SK-N-DZ (cell line): ENCODE measurements around the genes ZNF66, ZNF675, ZNF726 and C19orf12.

DNA sequence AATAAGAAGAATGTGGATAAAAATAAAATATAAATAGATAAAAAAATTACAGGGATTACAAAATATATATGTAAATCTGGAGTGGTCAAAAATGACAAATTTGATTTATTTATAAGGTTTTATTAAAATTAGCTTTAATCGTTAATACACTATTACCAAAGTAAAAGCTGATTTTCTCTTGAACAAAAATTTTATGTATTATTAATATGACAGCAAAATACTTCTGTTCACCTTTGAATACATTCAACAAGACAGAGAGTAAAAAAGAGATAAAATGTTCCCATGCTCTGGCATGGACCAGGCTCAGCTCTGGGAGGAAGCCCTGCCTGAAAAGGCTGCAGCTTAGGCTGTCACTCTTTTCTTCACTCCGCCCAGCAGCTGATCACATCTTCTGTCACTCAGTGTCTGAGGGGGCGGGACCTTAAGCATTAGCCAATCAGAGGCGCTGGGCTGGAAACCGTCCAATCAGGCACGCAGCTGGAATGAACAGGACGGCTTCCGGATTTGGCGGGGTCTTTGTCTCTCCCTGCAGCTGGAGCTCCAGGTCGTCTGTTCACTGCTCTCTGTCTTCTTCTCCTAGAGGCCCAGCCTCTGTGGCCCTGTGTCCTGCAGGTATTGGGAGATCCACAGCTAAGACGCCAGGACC lies at the start of gene ZNF66:
Gene ZNF66, plus strand, starts transcription at position 519 of the 646 bp plus-strand sequence.
RAMPAGE:
- cytosol, long total RNA = no peak
- nucleus, long total RNA = start-site peak on the plus strand centred at position 523 of the sequence, 87 bp wide, 22 and 29 reads in 2 replicates

DNA sequence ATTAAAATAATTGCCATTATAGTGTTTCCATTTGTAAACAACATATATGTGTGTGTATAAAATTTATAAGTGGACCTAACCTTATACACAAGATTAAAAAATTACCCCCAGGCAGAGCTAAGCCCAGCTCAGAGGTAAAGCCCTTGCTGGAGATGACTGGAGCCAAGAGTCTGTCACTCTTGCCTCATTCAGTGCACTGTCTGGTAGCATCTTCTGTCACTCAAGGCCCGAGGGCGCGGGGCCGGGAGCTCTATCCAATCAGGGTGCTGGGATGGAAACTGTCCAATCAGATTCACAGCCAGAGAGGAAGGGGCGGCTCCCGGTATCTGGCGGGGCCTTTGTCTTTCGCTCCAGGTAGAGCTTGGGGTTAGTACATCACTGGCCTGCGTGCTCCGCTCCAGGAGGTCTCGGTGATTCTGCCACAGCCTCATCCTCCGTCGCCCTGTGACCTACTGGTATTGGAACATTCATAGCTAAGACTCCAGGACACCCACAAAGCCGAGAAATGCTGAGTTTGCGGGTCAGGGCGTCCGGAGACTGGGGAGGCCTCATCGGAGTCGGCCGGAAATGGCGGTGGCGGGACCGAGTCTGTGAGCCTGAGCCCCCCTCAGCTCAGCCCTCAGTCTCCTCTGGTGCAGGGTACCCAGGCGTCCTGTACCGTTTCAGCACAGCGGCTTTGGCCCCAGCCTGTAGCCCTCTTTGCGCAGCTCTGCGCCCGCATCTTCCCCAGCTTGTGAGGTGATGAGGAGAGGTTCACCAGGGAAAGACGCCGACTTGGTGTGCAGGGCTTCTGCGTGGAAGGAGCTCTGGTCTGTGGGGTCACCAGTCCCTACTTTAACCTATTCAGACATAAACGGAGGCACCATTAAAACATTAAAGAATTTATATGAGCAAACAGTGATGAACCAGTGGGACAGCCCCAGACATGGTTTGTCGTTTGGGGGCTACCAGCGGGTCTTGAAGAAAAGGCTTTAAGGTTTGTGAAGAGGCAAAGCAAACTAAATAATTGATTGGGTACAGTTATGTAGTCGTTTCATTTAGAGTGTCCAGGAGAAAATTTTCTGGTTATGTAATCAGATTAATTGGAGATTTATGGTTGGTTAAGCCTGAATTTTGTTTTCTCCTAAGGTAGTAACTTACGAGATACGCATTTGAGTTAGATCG lies 20.5 kb upstream of the ZNF430 start:
RAMPAGE:
- cytosol, long total RNA = start-site peak on the plus strand centred at position 356 of the sequence, 30 bp wide, 148 and 163 reads in 2 replicates
- nucleus, long total RNA = start-site peak on the plus strand centred at position 360 of the sequence, 38 bp wide, 186 and 77 reads in 2 replicates

RAMPAGE:
- cytosol, long total RNA = no peak
- nucleus, long total RNA = no peak
Observed at GRCh38 chr19:21143226-21143881, 1.5 kb downstream of the ZNF431 start.

DNA sequence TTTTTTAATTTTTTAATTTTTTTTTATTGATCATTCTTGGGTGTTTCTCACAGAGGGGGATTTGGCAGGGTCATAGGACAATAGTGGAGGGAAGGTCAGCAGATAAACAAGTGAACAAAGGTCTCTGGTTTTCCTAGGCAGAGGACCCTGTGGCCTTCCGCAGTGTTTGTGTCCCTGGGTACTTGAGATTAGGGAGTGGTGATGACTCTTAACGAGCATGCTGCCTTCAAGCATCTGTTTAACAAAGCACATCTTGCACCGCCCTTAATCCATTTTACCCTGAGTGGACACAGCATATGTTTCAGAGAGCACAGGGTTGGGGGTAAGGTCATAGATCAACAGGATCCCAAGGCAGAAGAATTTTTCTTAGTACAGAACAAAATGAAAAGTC lies 5.2 kb downstream of the ZNF429 start:
RAMPAGE:
- cytosol, long total RNA = no peak
- nucleus, long total RNA = no peak

DNA sequence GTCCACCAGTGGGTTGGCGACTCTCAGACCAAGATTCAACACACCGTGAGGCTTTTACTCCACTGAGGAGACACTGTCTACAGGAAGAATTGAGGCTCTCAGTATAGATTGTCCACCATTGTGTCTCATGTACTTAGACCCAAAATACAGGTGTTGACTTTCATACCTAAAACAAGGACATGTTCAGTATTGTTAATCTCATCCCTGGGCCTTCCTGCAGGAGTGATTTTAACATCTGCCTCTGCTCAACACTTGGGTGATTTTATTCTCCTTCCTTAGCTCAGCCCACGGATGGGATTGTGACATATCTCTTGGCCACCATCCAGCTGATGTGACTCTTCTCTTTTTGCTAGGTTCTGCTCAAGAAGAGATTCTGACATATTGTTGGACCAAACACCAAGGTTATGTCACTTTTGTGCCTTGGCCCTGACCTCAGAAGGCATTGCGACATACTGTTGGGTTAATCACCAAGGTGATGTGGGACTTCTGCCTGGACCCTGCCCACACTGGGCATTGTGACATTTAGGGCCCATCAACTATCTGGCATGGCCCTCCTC lies 88.4 kb downstream of the ZNF429 start:
RAMPAGE:
- cytosol, long total RNA = no peak
- nucleus, long total RNA = no peak

RAMPAGE:
- cytosol, long total RNA = no peak
- nucleus, long total RNA = no peak
Observed at GRCh38 chr19:23394307-23394793, 921 bp downstream of the ZNF91 start.

DNA sequence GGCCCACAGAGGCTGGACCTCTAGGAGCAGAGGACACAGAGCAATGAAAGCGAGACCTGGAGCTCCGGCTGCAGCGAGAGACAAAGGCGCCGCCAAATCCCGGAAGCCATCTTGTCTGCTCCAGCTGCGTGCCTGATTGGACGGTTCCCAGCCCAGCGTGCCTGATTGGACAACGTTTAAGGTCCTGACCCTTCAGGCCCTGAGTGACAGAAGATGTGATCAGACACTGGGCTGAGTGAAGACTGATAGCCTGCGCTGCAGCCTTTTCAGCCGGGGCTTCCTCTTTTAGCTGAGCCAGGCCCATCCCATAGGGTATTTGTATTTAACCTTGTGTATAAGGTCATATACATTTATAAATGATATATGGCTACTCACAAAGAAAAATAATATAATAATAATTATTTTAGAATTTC lies at the start of gene ZNF675:
Gene ZNF675, minus strand, starts transcription at position 117 of the 413 bp plus-strand sequence.
RAMPAGE:
- cytosol, long total RNA = start-site peak on the minus strand centred at position 67 of the sequence, 50 bp wide, 205 and 575 reads in 2 replicates
- nucleus, long total RNA = no peak

DNA sequence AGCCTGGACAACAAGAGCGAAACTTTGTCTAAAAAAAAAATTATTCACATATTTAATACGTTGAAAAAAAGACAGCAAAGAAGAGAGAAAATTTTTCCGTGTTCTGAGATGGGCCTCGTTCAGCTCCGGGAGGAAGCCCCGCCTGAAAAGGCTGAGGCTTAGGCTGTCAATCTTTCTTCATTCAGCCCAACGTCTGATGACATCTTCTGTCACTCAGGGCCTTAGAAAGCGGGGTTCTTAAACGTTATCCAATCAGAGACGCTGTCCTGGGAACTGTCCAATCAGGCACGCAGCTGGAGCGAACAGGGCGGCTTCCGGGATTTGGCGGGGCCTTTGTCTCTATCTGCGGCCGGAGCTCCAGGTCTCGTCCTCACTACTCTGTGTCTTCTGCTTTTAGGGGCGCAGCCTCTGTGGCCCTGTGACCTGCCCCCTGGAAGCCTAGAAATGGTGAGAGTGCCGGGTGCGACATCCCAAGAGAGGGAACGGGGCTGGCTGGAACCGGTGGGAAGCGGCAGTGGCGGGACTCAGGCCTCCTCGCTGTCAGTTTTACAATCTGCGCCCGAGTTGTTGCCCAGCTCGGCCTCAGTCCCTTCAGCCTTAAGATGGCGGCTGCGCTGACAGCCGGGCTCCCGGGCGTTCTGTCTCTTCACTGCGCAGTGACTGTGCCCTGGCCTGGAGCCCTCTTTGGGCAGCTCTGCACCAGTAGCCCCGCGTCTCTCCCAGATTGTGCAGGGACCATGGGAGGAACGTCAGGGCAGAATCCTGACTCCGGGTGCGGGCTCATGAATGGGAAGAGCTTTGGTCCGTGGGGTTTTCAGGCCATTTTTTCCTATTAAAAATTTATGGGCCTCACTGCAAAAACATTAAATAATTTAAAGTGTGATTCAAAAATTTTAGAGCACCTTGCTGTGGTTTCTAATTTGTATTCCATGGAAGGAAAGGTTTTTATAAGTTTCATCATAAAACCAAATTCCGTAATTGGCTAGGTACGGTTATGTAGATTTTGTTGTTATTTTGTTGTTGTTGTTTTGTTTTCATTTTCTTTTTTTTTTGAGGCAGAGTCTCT lies at the start of gene ZNF726:
Gene ZNF726, plus strand, starts transcription at position 336 of the 1,066 bp plus-strand sequence.
RAMPAGE:
- cytosol, long total RNA = start-site peak on the plus strand centred at position 354 of the sequence, 39 bp wide, 292 and 254 reads in 2 replicates
- nucleus, long total RNA = start-site peak on the plus strand centred at position 355 of the sequence, 38 bp wide, 405 and 36 reads in 2 replicates

GRCh38 chr19:24004356-24004622 lies 82.7 kb upstream of the ZNF254 start:
RAMPAGE:
- cytosol, long total RNA = no peak
- nucleus, long total RNA = no peak

DNA sequence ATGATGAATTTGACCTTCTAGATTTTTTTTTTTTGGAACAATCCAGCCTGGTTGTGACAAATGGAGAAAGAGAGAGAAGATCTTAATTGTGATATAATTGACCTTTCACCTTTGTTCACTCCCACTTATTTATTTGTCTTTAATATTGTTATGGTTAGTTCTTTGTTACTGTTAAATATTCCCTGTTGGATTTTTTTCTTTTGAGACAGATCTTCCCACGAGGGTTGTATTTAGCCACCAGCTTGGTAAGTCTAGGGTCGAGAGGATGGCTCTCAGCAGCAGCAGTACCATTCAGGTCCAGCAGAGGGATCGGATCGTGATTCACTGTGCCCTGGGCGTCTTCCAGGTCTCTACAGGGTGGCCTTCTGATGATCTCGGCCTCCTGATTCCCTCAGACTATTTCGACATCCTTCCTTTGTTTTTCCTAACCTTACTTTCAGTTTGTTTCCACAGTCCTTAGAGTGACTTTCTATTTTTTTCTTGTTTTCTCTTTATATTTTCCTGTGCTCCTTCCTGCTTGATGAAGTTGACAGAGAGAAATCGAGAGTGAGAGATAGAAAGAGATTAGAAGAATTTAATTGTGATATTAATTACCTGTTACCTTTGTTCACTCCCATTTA lies 1437.0 kb downstream of the UQCRFS1 start:
RAMPAGE:
- cytosol, long total RNA = no peak
- nucleus, long total RNA = no peak

GRCh38 chr19:28606529-28607663 lies 606.1 kb downstream of the UQCRFS1 start:
RAMPAGE:
- cytosol, long total RNA = no peak
- nucleus, long total RNA = no peak

RAMPAGE:
- cytosol, long total RNA = no peak
- nucleus, long total RNA = no peak
Observed at GRCh38 chr19:28608435-28609850, 604.0 kb downstream of the UQCRFS1 start.

DNA sequence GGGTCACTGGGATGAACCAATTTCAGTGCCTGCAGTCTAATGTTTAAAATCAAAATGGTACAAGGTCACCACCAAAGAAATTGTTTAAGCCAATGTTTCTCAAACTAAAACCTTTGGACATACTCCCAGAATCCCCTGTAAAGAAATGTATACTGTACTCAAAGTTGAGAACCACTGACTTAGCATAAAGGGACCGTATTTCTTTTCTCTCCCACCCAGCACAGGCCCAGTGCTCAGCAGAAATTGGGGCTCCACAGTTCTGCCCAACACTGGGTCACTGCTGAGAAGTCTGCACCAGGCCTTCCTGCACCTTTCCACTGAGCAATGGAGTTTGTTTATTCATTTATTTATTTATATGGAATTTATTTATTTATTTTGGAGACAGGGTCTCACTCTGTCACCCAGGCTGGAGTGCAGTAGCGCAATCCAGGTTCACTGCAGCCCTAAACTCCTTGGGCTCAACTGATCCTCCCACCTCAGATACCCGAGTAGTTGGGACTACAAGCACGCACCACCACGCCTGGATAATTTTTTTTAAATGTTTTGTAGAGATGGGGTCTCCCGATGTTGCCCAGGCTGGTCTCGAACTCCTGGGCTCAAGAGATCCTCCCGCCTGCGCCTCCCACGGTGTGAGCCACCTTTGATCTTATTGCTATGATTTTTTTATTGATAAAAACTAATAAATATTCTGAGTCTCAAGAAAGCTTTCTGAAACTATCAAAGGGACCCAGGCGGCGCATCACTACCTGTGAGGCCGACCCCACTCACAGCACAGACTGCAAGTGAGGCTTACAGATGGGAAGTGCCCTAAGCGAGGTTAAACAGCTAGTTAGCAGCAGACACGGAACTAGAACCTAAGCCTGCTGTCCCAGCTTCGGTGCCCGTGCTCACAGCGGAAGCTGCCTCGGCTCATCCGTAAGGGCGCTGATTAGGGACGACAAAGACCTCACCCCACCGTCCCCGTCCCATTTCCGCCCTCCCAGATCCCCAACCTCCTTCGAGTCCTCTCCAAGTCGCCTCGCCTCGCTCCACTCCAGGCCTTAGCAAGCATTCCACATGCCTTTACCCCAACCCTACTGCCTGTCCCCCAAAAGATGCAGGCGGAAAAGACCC lies 720 bp upstream of the POP4 start:
RAMPAGE:
- cytosol, long total RNA = no peak
- nucleus, long total RNA = no peak

GRCh38 chr19:29666797-29667401 lies 1.6 kb downstream of the PLEKHF1 start:
RAMPAGE:
- cytosol, long total RNA = no peak
- nucleus, long total RNA = no peak

RAMPAGE:
- cytosol, long total RNA = no peak
- nucleus, long total RNA = no peak
Observed at GRCh38 chr19:29714912-29716019, at the start of gene C19orf12. TSS of gene C19orf12 (minus strand) at chr19:29715261.

DNA sequence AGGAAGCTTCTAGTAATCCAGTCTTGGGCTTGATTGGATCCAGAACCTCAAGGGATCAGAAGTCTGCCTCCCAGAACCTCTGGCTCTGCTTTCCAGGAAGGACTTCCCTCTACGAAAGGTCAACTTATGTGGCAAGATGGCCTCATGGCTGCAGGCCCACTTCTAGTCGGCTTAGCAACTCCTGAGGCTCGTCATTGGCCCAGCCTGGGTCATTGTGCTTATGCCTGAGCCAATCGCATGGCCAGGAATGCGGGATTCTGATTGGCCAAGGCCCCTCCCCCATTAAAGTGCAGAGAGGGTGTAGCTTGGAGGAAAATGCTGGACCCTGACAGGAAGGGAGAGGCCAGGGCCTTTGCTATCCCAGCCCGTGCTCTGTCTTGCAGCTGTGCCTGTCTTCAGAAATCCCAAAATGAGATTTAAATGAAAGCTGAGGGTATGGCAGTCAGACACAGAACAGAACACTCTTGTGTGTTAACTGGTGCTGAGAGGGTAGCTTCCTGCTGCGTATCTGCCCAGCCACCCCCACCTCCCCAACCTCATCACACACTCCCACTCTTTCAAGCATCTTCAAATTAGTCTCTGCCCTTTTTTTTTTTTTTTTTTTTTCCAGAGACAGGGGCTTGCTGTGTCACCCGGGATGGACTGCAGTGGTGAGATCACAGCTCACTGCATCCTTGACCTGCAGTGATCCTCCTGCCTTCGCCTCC lies 5.5 kb upstream of the CCNE1 start:
RAMPAGE:
- cytosol, long total RNA = no peak
- nucleus, long total RNA = no peak

DNA sequence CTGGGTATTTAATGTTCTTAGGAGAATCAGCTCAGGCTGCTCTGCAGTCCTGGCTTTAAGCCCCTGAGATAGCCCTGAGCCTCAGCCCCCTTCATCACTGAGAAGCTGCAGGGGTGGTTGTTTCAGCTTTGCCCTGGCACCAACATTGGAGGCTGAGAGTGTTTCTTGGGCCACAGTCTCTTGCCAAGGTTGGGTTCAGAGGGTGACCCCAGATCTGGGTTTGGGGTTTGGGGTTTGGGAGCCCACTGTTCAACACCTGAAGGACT lies 66.8 kb upstream of the ZNF536 start:
RAMPAGE:
- cytosol, long total RNA = no peak
- nucleus, long total RNA = no peak

DNA sequence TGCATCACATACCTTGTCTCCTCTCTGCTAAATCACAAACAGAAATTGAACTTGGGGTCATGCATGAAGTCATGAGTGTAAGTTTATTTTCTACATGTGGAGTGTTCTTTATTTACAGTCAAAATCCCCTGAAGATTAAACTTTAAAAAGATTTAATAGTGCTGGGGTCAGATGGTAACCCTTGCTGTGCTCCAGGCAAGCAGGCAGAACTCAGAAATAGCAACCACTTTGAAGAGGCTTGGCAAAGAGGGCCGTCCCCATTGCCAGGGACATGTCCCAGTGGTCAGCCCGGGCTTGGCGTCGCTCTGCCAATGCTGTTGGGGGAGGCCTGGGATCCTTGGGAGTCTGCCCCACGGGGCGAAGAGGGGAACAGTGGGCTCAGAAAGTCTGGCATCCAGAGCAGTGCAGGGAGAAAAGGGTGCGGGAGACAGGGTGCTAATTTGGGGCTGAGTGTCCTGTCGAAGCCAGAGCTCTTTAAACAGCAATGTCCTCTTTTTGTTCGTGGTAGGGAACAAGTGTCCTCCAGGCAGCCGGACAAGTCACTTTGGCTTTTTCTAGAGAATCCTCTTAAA lies 46.1 kb upstream of the ZNF536 start:
RAMPAGE:
- cytosol, long total RNA = no peak
- nucleus, long total RNA = no peak

DNA sequence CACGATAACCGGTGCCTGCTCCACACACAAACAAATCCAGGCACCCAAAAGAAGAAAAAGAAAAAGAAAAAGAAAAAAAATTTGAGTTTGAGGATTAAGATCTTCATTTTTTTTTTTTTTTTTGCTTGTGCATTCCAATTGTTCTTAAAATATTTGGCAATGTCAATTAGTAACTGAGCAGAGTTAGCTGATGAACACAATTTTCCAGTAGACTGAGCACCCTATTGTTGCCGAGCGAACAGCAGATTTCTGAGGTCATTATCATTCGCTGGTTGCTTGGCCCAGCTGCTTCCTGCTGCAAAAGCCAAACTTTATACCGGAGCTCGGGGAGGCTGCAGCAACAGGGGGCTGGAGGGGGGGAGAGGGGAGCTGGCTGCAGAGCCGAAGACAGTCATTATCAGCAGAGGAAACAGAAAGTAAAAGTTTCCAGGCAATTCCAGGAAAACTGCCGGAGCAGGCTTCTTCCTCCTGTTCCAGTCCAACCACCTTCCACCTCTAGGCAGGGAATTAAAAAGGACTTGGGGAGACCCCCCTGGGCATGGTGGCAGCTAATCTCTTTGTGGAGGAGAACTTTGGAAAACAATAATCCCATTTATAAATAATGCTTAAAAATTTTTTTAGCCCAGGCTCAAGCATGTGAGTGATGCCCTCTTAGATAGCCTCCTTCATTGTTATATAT lies 77.9 kb downstream of the ZNF536 start:
RAMPAGE:
- cytosol, long total RNA = no peak
- nucleus, long total RNA = no peak

DNA sequence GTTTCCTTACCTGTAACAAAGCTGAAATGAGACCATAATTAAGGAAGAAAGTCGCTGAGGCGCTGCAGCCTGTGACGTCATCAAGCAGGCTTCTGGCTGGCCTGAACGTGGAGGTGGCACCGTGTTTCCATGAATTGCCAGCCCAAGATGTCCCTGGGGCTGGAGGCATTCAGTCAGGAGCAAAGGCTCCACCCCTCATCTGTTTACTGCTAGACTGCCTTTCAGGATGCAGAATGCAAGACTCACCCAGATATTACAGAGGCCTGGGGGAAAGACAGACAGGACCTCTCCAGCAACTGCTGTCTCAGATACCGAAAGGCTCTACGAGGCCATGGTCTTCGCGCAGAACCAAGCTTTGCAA lies 424.6 kb downstream of the TSHZ3 start:
RAMPAGE:
- cytosol, long total RNA = no peak
- nucleus, long total RNA = no peak